ENCODE measurements around a stretch of chr12.

DNA sequence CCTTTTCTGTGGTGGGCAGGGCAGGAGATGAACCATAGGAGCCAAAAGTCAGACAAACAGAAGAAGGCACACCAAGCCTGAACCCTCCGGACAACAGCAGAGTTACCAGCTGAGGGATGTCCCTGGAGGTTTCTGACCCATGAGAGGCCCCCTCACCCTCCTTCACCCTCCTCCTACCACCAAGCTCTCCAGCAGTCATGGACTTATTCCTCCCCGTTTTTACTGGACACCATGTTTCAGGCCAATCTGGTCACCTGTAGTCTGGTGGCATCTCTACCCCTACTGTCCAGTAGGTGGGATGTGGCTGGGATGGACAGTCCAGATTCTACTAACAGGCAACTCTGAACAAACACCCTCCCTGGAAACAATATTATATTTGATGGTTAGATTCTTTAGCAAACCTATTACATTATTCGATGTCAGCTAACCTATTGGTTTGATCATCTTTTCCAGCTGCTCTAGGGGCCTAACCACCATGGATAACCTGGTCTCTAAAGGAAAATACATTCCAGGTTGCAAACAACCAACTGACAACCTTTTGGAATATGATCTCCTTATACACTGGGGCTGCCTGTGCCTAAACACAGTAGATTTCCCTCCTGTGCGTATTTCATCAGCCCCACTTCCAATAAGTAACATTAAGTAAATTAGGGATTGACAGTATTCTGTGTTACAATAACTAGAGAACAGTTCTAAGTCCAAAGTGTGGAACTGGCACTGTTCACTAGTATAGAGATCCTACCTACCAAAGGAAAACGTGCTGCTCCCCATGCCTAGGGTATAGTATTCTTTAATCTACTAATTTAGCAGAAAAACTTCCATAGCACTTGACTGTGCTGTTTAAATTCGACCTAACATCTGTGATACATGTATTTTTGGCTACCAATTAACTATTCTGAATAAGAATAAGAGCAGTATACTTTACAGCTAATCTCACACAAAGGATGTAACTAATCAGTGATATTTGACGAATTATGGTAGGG lies 82.9 kb downstream of the SLC38A1 start:
- PRO-cap = no peak
CAGE:
- cytosol, long polyA plus RNA = no peak
- long polyA plus RNA = no peak
- nucleus, long polyA plus RNA = no peak

DNA sequence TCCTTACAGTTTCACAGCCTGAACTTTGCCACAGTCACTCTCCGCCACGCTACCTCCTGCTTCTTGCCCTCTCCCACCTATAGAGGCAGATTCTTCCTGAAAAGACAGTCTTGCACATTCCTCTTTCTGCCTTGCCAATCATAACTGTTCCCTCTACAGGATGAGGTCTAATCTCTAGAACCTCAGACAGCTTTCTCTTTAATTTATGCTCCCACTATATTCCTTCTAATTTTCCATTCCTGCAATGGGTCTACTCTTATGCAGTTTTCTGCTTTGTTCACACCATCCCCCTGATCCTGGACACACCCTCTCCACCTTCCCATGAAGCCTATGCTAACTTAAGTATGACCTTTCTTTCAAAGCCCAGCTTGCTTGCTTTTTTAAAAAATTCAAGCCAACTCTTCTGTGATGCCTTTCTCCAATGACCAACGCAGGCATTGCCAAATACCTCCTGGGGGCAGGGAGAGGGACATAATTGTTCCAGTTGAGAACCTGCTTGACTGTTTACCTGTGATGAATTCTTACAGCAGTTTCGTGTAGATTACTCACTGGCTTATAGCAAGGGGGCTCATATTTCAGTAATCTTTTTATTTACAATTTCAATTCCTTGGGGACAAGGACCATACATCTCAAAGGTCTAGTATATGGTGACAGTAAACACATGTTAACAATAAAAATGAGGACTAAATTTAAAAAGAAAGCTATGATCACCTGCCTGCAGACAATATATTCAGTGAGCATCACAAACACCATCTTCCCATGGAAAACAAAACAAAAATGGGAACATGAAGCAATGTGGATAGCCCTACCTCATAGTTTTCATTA lies 7.8 kb downstream of the SLC38A1 start:
- PRO-cap = no peak
CAGE:
- cytosol, long polyA plus RNA = no peak
- long polyA plus RNA = no peak
- nucleus, long polyA plus RNA = no peak

- PRO-cap = no peak
CAGE:
- cytosol, long polyA plus RNA = no peak
- long polyA plus RNA = no peak
- nucleus, long polyA plus RNA = no peak
These were observed 4.1 kb downstream of the SLC38A1 start for GRCh38 chr12:46264610-46265264.

DNA sequence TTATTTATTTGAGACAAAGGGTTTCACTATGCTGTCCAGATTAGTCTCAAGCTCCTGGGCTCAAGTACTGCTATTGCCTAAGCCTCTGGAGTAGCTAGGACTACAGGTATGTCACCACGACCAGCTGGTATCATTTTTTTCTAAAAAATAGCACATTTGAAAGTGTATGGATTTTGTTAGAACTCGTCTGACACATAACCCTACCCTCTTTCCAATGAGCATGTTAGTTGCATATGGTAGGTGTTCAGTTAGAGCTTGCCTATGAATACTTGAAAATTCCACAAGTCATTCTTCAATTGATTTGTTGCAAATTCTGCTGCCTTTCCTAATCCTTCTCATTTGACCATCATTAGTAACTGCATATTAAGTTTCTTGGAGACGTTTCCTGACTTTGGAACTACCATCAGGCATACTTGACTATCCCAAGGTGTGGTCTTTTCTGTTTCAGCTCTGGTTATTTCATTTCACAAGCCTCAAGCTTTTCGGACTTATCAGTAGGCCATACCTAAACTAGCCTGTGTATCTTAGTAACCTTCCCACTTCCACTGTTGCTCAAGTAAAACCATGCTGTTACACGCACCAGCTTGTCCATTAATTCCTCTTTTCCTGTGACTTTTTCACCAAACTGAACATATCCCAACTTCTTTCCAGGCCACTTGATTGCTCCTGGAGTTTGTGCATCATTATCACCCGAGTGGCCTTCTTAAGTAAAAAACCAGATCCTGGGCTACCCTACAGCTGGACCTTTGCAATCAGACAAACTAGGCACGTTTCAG lies 15.3 kb downstream of the SLC38A2 start:
- PRO-cap = no peak
CAGE:
- cytosol, long polyA plus RNA = no peak
- long polyA plus RNA = no peak
- nucleus, long polyA plus RNA = no peak

DNA sequence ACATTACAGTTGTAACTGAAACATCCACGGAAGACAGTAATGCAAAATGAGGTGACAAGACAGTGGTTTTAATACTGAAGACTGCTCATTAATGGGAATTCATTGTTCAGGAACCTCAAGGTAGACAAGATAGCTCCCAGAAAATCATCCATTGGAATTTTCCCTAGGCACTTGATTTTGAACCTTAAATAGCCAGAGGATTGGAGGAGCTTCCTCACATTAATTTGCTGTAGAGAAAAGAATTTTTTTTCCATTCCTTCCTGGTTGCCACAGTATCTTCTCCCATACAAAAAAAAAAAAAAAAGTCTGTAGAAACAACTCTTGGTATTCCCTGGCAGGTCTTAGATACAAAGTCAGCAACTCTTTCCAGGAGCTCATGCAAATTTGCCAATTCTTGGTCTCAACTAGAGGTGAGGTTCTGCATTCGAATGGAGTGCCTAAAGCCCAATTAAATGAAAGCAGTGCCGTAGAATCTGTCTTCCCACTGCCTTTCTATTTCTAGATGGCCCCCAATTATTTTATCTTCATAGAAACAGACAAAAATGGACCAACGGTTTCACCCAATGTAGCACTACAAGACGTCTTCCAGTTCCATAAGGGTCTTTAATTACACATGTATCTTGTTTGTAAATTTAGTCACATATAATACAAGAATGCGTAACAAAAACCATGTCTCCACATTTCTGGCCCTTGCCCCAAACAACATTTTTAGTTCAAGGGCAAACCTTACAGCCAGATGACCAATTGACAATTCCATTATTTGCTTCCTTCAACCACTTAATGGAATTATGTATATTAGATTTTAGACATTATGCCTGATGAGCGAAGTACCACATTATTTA lies 13.6 kb downstream of the SLC38A2 start:
- PRO-cap = no peak
CAGE:
- cytosol, long polyA plus RNA = no peak
- long polyA plus RNA = no peak
- nucleus, long polyA plus RNA = no peak

GRCh38 chr12:46362123-46362931 lies 10.2 kb downstream of the SLC38A2 start:
- PRO-cap = no peak
CAGE:
- cytosol, long polyA plus RNA = no peak
- long polyA plus RNA = no peak
- nucleus, long polyA plus RNA = no peak

DNA sequence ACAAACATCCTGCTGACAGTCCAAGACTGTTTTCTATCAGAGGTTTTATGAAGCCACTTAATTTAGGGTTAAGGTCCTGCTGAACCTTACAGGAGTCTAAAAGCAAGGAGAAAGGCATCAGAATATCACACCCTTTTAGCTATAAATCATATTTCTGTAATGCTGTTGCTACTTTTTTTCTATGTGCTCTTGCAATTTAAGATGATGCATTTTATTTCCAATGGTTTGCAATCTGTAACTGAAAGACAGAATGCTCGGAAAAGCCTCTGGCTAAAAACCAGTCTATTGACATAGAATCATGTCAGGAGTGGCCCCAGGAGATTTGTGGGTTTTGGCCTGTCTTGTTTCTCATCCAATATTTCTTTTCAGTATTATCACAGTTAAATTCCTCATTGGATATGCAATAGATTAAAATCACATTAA lies 18.9 kb upstream of the SLC38A2 start:
- PRO-cap = no peak
CAGE:
- cytosol, long polyA plus RNA = no peak
- long polyA plus RNA = no peak
- nucleus, long polyA plus RNA = no peak

DNA sequence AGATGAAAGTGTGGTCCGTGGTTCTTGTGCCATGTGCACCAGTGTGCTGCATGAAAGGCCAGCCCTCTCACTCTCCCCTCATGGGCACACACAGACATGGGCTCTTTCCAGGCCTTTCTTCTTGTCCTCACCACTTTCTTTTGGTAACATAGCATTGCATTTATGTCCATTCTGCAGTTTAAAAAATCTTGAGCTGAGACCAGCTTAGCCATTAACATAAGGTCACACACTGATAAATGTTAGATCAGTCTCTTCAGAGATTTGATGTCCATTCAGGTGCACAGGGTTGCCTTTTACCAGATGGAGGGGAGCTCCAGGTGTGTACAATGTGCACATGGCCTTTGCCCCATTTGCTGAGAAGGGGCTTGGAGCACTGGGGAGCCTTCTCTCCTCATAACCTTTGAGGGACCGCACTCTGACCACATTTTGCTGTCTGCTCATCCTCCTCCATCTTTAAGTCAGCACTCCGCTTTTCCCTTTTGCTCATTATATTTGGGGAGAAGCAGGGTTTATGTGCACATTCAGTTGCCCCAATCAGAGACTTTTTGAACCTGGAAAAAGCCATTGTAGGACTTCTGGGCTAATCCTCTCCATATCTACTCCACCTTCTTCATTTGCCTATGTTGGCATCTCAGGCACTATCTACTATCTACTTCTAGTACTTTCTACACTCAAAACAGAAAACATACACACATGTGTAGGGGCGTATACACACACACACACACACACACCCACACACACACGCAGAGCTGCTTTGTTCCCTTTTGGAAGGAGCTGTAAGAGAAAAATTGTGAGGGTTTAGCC lies 28.7 kb upstream of the SLC38A2 start:
- PRO-cap = no peak
CAGE:
- cytosol, long polyA plus RNA = no peak
- long polyA plus RNA = no peak
- nucleus, long polyA plus RNA = no peak

DNA sequence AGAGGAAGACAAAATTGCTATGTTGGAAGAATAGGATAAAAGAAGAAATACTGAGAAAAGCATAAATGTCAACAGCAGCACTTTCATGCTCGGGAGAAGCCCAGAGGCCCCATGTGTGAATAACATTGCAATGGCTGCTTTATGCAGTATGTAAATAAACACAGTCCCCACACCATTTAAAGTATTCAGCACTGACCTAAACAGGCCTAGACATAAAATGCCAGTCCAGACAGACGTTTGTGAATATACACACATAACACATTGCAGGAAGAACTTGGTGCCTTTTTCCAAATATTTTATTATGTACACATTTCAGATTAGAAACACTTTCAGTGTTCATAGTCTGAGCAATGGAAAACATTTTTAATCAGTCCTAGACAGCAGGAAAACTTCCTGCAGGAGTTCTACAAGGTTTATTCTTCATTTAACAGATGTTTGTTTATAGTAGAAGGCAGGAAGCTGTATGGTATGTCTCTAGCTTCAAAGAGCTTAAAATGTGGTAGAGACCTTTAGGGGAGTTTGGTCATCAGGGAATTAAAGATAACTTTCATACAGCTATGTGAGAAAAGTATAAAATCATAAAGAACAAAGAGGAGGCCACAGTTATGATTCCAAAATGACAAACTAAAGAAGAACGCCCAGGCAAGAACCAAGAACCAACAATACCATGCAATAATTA lies 30.5 kb upstream of the SLC38A2 start:
- PRO-cap = no peak
CAGE:
- cytosol, long polyA plus RNA = no peak
- long polyA plus RNA = no peak
- nucleus, long polyA plus RNA = no peak

DNA sequence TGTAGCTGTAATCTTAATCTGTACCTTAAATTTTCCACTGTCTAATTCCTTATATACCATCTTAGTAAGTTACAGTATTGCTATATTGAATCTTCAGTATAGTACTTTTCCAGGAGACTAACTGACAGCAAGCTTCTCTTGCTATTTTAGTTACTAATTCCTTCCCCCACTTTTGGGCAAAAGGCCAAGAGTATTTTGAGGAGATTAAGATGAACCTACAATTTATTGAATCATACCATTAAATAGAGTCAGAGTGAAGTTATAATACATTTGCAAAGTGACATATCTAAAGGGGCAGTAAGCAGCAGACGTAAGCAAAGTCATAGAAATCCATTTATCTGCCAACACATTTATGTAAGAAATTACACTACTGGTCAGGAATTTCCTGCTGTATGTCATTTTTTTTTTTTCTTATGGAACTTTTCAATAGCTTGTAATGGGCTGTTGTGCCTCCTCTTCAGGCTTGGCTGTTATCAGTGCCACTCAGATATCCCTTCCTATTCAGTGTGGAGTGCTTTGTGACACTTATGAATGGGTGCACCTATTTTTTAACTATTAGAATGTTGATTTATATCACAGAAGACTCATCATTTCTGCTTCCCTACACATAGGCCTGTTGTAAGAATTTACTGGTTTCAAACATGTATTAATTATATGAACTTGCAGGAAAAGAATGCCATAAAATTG lies 59.2 kb upstream of the SLC38A2 start:
- PRO-cap = no peak
CAGE:
- cytosol, long polyA plus RNA = no peak
- long polyA plus RNA = no peak
- nucleus, long polyA plus RNA = no peak

DNA sequence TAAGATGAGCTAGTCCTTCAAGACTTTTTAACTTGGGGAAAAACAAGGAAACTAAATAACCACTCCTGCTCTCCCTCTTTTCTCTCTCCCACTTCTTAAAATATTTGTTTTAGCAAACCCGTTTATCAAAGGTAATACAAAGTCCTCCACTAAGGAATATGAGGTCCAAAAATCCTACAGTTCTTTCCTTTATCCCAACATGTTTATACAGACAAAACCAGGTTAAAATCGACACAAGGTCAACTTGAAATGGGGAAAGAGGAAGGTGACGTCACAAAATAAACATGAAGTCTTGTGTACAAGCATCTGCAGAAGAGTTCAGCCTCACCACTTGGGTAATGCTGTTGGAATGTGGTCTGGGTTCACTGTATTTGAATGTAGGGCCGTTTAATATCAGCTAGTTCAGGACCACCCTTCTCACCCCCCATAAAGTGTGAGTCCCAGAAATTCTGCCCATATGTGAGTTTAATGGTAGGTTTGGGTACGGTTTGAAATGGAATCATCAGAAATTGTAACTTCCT lies 119.9 kb upstream of the SLC38A2 start:
- PRO-cap = no peak
CAGE:
- cytosol, long polyA plus RNA = no peak
- long polyA plus RNA = no peak
- nucleus, long polyA plus RNA = no peak

- PRO-cap = no peak
CAGE:
- cytosol, long polyA plus RNA = no peak
- long polyA plus RNA = no peak
- nucleus, long polyA plus RNA = no peak
These were observed 135.5 kb upstream of the SLC38A2 start for GRCh38 chr12:46507804-46508704.

DNA sequence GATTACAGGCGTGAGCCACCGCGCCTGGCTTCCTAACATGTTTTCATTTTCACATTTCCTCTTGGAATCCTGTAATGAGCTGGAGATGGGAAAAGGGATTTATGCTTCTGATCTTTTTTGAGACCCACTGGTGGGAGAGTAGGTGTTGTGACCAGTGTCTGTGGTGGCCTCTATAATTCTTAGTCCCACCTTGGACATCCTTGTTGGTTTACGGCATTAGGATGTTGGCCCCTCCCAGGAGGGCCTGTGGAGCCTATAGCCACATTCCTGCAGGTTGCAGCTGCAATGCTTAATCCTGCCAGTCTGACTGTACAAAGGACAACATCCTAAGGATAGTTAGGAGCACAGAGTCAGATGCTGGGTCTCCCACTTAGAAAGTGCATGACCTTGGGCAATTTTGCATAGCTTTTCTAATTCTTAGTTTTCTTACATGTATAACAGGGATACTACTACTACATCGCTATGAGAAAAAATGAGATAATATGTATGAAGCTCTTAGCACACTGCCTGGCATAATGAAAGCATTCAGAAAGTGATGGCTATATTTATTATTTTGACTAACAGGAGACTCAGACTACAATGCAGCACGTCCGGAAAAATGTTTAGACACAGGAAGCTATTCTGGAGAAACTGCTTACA lies 150.9 kb upstream of the SLC38A2 start:
- PRO-cap = no peak
CAGE:
- cytosol, long polyA plus RNA = no peak
- long polyA plus RNA = no peak
- nucleus, long polyA plus RNA = no peak

DNA sequence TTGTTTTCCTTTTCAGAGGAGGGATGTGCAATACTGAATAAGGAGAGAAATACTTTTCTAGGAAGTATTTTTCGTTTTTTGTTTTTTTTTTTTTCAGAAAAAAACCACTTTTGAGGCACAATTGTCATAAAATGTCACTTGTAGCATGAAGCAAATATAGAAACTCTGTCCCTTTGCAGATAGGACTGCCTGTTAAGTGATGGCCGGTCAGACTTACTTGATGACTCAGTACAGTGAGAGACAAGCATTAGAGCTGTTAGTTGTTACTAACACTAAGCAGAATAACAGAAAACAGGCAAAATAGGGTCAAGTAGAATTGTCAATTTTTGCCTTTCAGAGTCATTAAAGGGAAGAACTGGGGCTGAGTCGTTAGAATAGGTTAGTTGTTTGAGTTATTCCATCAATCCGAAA lies 168.0 kb downstream of the SLC38A4 start:
- PRO-cap = no peak
CAGE:
- cytosol, long polyA plus RNA = no peak
- long polyA plus RNA = no peak
- nucleus, long polyA plus RNA = no peak

- PRO-cap = no peak
CAGE:
- cytosol, long polyA plus RNA = no peak
- long polyA plus RNA = no peak
- nucleus, long polyA plus RNA = no peak
These were observed 27.6 kb downstream of the SLC38A4 start for GRCh38 chr12:46797720-46798984.

DNA sequence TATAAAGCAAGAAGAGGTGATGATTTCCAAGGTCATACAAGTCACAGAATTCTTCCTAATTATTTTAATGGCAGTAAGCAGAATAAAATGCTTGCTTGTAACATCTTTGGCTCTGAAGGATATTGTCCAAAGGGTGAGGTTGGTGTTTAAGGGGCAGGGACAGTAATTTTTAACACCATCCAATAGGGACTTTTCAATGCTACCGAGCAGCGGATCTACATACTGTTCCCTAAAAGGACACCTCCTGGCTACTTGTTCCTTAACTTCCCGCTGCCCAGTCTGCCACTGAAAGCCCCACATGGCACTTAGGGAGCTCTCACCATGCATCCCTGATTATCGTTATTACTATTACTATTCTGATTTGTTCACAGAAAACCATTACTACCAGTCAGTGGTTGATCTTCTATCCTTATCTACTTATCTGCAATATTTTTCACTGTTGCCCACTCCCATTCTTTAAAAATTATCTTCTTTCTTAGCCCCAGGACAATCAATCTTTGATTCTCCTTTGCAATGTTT lies 4.0 kb upstream of the PCED1B start:
- PRO-cap = no peak
CAGE:
- cytosol, long polyA plus RNA = no peak
- long polyA plus RNA = no peak
- nucleus, long polyA plus RNA = no peak

DNA sequence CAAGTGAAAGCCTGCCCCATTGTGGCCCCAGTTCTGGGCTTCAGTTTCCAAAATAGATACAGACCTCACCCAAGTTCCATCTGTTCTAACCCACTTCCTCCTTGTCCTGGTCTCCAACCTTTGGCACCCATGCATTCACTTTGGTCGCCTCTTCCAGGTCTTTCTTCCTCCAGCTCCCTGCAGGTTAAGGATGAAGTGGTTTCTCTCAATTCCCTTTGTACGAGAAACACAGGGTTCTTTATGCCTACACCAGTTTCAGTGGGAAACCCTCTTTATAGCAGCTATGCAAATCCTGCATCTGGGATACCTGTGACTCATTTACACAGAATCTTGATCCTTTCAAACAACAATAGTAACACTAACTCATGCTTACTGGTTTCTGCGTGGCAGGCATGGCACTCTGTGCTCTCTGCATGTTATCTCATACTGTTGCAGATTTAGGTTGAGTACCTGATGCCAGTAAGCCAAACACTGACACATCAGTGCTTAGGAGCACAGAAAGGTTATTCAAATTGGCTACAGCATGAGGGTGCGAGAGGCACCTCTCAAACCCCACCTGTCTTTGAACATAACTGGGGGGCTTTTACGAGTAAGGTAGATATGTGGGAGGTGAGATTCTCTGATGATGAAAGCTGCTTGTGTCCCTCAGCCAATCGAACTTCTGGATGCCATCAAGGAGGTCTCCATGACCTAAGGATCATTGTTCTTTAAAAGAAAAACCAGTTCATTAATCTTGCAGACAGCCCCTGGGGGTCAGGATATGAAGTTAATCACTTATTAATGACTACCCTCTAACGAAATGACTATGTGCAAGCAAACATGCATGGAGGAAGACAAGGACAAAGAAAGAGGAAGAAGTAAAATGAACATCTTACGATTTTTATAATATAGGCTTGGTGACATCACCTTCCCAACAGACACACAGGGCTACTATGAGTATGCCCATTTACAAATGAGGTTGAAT lies 110.8 kb upstream of the AMIGO2 start:
- PRO-cap = no peak
CAGE:
- cytosol, long polyA plus RNA = no peak
- long polyA plus RNA = no peak
- nucleus, long polyA plus RNA = no peak

DNA sequence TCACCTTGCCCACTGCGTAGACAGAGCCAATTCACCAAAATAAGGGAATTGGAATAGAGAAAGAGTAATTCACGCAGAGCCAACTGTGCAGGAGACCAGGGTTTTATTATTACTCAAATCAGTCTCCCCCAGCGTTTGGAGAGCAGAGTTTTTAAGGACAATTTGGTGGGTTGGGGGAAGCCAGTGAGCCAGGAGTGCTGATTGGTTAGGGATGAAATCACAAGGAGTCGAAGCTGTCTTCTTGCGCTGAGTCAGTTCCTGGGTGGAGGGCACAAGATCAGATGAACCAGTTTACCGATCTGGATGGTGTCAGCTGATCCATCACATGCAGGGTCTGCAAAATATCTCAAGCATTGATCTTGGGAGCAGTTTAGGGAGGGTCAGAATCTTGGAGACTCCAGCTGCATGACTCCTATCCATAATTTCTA lies 126.1 kb upstream of the AMIGO2 start:
- PRO-cap = no peak
CAGE:
- cytosol, long polyA plus RNA = no peak
- long polyA plus RNA = no peak
- nucleus, long polyA plus RNA = no peak

- PRO-cap = no peak
CAGE:
- cytosol, long polyA plus RNA = no peak
- long polyA plus RNA = no peak
- nucleus, long polyA plus RNA = no peak
These were observed 127.4 kb upstream of the AMIGO2 start for GRCh38 chr12:47207139-47207662.

GRCh38 chr12:47223354-47224171 lies 143.8 kb upstream of the AMIGO2 start:
- PRO-cap = no peak
CAGE:
- cytosol, long polyA plus RNA = start-site peak on the plus strand at chr12:47223449-47223557, 560 and 240 reads in 2 replicates
- long polyA plus RNA = start-site peak on the plus strand at chr12:47223253-47223982, 2,030 and 966 reads in 2 replicates
- nucleus, long polyA plus RNA = start-site peak on the plus strand at chr12:47223466-47223551, 822 and 646 reads in 2 replicates